Umbilical cord (tissue), 2 donors: ENCODE measurements around the gene PSMD9.

- RAMPAGE, long total RNA: no peak
Measured at GRCh38 chr12:121787713-121788152, 5.8 kb downstream of the RHOF start.

DNA sequence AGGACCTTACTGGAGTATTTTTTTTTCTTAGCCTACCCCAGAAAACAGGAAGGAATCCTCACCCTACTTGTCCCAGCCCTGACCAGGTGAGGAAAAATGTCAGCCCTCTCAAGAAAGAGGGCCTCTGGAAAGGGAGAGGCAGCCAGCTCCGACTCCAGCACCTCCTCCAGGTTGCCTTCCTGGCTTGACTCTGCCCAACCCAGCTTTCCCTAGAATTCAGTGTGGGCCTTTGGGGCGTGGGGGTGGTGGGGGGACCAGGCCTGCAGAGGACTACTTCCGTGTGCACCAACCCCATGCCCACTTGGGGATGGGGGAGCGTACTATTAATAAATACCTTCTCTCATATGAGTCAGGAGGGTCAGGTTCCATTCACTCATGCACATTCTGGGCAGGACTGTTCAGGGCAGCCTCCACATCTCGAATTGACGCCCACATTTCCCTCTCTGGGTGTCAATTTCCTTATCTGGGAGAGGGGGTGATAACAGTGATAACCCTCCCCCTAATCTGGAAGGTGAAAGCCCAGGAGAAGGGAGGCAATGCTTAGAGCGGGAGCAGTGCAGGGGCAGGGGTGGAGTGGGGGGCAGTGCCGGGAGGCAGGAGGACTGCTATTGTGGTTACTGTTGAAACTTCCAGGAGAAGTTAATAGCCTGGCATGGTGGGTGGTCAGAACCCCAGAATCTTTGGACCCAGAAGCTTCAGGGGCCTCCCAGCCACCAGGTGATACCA is 5.1 kb downstream of the RHOF start:
- RAMPAGE, long total RNA: no peak

DNA sequence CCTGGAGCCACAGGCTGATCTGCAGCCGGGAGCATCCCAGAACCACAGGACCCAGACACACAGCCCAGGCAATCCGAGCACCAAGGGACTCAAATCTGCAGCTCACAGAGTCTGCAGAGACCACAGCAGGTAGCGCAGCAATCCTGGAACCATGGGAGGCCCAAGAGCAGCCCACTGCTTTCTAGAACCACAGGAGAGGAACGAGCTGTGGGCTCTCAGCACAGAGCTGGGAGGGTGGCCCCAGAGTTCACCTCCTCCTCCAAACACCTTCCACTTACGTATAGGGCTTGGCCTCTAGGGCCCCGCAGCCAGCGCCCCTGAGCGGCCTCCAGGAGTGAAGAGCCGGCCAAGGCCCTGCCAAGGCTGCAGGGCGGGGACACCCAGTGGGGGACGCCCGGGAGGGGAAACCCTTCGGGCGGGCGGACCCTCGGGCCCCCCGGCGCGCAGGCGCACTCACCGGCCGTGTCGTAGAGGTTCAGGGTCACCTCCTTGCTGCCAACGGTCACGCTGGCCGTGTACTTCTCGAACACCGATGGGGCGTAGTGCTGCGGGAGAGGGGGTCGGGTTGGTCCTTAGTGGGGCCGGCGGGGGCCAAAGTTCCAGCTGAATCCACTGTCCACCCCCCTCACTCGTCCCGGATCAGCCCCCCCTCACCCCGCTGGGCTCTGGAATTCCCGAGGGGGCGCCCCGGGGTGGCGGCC is 643 bp downstream of the RHOF start:
- RAMPAGE, long total RNA: no peak

- RAMPAGE, long total RNA: no peak
Measured at GRCh38 chr12:121802982-121803730, 653 bp upstream of the SETD1B start.

DNA sequence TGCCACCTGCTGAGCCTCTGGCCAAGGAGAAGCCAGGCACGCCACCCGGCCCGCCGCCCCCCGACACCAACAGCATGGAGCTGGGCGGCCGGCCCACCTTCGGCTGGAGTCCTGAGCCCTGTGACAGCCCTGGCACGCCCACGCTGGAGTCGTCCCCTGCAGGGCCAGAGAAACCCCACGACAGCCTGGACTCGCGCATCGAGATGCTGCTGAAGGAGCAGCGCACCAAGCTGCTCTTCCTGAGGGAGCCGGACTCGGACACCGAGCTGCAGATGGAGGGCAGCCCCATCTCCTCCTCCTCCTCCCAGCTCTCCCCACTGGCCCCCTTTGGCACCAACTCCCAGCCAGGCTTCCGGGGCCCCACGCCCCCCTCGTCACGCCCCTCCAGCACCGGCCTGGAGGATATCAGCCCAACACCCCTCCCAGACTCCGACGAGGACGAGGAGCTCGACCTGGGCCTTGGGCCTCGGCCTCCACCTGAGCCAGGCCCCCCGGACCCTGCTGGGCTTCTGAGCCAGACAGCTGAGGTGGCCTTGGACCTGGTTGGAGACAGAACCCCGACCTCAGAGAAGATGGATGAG is 6.5 kb downstream of the SETD1B start:
- RAMPAGE, long total RNA: no peak

DNA sequence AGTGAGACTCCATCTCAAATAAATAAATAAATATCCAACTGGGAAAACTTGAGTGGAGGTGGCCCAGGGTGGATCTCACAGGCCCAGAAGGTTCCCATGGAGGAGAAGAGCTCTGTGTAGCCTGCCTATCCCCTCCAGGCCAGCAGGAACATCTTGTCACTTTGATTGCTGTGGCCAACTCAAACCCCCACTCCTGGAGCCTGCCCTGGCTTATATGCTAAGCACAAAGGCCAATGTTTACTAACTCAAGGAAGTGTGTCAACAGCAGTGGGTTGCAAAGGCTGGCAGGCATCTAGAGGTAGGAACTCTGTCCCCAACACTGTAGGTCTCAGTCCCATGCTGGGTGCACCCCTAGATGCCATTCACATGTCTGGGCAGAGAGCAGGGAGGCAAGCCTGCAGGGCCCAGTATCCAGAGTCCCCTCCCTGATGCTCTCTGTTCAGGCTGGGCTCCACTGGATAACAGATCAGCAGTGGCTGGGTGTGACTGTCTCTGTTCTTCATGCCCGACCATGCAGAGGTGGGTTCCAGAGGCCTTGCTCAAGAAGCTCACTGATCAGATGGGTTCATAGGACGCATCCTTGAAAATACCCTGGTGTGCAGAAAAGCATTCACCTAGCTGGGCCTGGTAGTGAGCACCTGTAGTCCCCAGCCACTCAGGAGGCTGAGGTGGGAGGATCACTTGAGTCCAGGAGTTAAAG is 1.6 kb upstream of the HPD start:
- RAMPAGE, long total RNA: no peak

GRCh38 chr12:121888360-121889520 is at the start of gene PSMD9:
Gene PSMD9 (plus strand): TSS chr12:121888790.
- RAMPAGE, long total RNA: start-site peak on the plus strand at chr12:121888774-121888847, 157 and 44 reads in 2 replicates

- RAMPAGE, long total RNA: no peak
Measured at GRCh38 chr12:122022705-122022906, 922 bp downstream of the BCL7A start.

DNA sequence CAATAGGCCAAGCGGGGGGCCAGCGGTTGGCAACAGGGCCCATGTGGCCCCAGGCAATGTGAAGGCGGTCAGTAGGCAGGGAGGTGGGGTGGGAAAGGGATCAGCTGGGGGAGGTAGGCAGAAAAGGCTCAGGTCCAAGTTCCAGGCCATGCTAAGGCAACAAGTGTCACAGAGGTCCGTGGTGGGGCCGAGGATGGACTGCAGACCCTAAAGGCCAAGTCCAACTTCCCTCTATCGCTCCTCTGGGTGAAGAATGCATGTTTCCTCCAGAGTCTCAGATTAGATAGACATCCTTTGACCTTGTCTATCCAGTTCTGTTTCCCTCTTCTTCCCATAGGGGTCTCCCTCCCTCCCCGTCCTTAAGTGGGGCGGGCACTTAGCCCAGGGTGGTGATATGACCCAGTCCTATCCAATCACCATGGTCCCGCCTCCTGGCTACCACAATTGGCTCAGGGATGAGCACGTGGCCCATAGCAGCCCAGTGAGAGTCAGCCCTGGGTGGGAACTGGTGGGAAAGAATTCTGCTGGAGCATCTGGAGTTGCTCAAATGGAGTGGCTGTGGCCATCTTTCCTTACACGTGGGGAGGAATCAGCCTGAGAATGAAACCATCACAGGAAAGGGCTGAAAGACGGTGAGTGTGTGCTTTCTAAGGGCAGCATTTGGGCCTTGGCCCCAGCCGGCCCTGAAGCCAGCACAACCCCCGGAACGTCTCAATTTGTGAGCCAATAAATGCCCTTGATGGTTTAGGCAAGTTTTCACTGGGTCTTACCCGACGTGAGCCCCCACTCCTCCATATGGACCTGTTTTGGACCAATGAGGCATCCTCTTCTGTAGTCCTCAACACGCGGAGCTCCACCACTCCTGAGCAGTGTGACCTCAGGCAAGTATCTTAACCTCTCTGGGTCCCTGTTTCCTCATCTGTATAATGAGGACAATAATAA is 14.5 kb upstream of the MLXIP start:
- RAMPAGE, long total RNA: start-site peak on the plus strand centred at position 553 of the sequence, 90 bp wide, 22 and 13 reads in 2 replicates

DNA sequence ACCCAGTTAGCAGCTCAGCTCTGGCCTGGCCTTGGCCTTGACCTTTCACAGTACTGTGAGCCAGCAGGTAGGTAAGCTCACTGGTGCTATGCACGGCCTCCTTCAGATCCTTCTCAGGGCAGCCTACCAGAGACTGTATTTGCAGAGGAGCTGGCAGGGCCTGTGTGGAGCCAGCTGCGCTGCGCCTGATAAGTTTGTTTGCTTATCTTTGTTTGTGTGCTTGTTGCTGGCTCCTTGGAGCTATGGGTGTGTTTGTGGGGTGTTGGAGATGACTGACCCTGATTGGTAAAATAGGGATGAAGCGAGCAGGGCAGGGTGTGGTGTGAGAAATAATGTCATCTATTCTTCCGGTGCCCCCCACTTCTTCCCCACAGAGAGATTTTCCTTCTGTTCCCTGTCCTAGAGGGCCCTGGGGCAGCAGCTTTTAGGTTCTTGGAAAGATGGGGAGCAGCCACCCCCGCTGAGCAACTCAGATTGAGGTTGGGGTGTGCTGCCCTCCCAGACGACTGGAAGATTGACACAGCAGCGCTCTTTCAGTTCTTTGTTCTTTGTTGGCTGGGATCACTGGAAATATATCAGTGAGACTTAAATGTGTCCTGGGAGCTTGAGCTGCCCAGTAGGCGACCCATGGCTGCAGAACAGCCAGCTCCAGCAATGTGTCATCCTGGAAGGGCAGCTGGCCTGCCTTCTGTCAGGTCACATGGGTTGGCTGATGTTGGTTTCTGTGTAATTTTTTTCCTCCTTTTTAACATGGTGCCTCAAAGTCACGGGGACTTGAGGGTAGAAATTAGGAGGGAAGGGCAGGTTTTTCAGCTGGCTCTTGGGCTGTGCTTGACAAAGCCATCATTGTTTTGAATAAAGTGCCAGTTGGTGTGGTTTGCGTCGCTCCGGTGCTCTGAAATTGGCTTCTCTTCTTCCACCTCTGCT is 19.6 kb downstream of the MLXIP start:
- RAMPAGE, long total RNA: no peak

DNA sequence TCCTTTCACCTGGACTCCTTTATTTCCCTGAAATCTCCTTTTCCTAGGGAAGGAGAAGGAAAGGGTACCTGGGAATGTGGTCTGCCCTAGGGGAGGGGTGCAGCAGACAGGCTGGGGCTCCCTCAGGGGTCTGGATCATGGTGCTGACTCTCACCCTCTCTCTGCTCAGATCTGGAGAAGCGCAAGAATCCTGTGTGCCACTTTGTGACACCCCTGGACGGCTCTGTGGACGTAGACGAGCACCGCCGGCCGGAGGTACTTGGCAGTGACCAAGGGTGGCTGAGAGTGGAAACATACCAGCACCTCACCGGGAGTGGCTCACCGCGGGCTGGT is 46.3 kb downstream of the IL31 start:
- RAMPAGE, long total RNA: no peak

- RAMPAGE, long total RNA: no peak
Measured at GRCh38 chr12:122336440-122336830, 70.1 kb upstream of the VPS33A start.

DNA sequence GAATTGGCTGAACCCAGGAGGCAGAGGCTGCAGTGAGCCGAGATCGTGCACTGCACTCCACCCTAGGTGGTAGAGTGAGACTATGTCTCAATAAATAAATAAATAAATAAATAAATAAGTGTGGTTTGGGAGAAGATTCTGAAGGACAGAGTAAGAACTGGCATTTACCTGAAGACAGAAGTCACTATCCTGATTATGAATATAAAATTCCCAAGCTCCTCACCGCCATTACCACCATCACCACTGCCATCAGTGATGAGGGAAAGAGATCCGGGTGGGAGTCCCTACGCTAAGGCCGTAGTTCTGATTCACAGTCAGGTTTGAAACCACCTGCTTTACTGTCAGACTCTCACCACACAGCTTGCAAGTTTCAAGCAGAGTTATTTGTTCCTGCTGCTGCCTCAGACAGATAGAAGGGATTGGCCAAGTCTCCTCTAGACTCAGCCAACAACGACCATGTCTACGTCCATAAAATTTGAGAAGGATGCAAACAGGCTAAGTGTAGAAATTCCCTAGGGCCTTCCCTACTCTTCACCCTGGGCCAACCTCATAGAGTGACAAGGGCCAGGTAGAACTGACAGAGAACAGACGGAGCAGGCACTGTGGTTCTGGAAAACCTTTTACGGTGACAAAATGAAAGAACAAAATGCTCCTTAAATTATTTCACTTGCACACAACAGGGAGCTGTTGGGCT is 39.7 kb downstream of the CLIP1 start:
- RAMPAGE, long total RNA: no peak

DNA sequence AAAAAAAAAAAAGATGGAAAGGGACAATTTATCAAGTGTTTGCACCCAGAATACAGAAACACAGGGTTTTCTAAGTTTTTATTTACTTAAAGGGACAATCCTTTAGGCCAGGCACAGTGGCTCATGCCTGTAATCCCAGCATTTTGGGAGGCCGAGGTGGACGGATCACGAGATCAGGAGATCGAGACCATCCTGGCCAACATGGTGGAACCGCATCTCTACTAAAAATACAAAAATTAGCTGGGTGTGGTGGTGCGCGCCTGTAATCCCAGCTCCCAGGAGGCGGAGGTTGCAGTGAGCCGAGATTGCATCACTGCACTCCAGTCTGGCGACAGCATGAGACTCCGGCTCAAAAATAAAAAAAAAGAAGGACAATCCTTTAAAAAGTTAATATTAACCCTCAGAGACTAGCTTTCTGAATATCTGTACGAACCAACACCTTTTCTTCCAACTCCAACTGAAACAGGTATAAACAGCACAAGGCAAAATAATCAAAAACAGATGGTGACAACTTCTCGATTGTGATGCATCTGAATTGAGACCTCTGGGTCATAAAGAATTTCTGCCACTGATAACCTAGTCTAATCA is 27.9 kb downstream of the CLIP1 start:
- RAMPAGE, long total RNA: no peak

GRCh38 chr12:122395266-122395938 is 27.1 kb downstream of the CLIP1 start:
- RAMPAGE, long total RNA: no peak

DNA sequence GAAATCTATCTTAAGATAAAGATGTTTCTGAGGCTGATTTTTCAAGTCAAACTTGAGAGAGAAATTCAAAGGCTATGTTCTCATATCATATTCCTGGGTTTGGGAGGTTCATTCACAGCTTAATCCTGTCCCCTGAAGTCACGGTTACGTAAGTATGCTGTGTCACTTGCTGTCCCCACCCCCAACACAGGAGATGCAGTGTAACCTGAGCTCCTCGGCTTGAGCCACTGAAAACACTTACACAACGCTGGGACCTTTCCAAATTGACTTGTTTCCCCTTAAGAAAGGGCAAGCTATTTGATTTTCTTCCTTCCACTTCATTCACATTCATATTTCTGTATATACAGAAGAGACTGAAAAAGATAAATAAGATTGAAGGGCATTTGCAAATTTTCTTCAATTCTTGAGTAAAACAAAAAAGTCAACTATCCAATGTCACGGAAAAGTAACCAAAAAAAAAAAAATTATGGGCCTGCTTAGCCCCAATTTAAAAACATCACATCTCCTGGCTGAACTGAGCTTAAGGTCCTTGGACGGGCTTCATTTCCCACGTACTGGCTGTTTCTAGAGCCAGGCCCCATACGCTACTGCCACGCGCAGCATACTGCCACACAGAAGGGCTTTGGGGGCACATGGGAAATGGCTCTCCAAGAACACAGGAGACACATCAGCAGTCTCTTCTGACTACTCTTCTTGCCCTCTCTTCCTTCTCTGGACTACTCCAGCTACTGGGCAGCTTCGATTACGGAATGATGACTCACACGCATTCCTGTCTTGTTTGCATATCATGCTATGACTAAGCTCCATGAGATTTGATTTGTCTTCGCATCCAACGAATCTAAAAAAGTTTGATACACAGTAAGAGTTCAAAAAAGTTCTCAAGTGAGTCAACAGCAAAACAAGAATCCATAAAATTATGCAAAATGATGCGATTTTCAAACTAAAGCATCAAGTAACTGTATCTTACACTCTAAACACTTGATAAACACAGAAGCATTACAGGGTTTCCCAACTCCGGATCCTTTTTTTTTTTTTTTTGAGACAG is 22.3 kb downstream of the CLIP1 start:
- RAMPAGE, long total RNA: no peak

DNA sequence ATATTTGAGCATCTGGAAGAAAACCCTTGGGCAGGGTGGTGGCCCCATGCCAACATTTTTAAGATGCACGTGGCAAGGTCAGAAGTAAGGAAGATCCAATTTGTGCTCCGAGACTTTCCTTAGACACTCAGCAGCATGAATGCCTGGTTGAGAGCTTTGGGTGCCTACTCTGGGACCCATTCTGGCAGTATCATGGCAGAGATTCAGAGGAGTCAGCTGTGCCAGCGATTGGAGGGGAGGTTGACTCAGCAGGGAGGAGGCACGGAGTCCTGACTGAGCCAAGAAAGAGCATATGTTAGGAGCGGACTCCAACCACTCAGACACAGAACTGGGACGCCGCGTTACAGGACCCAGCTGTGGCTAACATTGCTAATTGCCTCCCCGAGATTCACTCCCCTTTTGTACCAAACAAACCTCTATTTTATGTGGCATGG is 15.0 kb upstream of the CLIP1 start:
- RAMPAGE, long total RNA: no peak

GRCh38 chr12:122516627-122517487 is 9.9 kb downstream of the RSRC2 start:
- RAMPAGE, long total RNA: no peak

GRCh38 chr12:122646916-122647205 is 56.3 kb downstream of the HCAR2 start:
- RAMPAGE, long total RNA: no peak

DNA sequence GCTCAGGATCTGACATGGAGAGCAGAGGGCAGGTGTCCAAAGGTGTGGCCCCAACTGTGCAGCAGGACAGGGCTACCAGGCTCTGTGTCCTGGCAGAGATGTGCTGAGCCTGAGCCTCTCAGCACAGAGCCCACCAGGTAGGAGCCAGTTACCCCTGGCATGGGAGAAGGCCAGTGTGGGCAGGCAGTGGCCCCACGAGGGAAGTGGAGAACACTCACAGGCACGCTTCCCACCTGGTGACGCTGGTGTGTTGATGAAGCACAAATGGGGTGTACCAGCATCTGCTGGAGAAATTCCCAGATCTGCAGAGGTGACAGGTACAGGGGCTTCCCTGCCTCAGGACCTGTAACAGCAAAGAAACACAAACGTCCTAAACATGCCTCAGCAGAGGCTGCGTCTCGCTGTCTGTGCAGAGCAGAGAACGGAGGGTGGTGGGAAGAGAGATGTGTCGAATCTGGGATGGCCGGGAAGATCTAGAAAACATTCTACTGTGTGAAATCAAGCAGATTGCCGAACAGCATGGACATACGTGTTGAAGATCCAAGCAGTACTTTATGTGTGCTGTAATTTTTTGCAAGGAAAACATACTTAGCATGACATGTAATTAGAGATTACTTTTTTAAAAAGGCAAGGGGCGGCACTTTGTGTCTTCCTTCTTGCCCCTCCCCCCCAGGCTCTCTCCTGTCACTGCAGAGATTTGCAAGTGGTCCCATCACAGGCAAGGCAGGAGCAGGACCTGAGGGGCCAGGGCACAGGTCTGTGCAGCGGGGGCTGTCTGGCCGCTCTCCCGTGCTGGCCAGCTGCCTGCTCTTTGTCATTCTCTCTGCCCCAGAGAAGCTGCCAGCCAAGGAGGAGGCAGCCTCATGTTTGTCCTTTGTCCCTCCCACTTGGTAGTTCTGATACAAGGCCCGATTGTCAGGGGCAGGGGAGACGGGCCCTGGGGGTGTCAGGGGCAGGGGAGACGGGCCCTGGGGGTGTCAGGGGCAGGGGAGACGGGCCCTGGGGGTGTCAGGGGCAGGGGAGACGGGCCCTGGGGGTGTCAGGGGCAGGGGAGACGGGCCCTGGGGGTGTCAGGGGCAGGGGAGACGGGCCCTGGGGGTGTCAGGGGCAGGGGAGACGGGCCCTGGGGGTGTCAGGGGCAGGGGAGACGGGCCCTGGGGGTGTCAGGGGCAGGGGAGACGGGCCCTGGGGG is 17.4 kb downstream of the HIP1R start:
- RAMPAGE, long total RNA: no peak